Mammary microvascular endothelial cell (primary cell): ENCODE data around the gene PLB1.

GRCh38 chr2:27756766-27757348 lies 14.7 kb upstream of the MRPL33 start:
- RAMPAGE, long total RNA: no peak

GRCh38 chr2:27765752-27766587 lies 5.5 kb upstream of the MRPL33 start:
- RAMPAGE, long total RNA: no peak

- RAMPAGE, long total RNA: no peak
These were observed 27.5 kb downstream of the MRPL33 start for GRCh38 chr2:27798774-27799607.

DNA sequence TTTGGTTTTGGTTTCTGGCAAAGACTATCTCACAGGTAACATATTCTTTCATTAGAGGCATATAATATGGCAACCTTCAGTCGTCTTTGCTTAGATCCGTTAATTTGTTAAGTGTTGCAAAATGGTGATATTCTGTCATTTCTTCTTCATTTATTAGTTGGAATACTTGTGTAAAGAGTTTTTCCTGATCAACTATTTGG lies 75.4 kb downstream of the BABAM2 start:
- RAMPAGE, long total RNA: no peak

DNA sequence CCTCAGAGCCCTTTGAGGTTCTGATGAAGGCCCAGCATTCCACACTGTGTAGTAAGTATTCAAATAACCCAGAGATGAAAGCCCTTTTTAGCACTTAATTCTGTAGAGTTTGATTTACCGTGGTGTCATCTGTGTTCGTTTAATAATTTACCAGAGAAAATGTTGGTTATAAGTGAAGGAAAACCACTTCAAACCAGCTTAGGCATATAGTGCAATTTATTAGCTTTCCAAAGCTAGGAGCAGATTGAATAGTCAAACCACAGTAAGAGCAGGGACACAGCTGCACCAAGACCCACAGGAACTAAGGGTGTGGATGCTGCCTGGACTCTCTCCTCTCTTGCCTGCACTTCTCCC lies 226.7 kb downstream of the BABAM2 start:
- RAMPAGE, long total RNA: no peak

DNA sequence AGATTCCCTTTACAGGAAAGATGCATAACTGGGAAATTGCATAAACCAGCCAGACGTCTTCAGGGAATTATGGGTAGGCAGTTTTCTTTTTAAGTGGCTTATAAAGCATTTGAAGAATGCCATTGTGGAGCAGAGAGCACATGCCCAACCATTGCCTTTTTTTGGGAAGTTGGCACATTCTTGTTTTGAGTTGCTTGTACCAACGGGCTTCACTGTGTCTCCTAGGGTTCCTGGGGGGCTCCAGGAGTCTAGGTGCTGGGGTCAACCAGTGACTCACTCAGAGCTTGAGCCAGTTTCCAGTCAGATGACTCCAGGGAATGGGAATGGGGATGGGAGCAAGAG lies 231.6 kb upstream of the FOSL2 start:
- RAMPAGE, long total RNA: no peak

GRCh38 chr2:28300696-28301583 lies 91.7 kb upstream of the FOSL2 start:
- RAMPAGE, long total RNA: no peak

GRCh38 chr2:28332709-28333579 lies 59.7 kb upstream of the FOSL2 start:
- RAMPAGE, long total RNA: no peak

DNA sequence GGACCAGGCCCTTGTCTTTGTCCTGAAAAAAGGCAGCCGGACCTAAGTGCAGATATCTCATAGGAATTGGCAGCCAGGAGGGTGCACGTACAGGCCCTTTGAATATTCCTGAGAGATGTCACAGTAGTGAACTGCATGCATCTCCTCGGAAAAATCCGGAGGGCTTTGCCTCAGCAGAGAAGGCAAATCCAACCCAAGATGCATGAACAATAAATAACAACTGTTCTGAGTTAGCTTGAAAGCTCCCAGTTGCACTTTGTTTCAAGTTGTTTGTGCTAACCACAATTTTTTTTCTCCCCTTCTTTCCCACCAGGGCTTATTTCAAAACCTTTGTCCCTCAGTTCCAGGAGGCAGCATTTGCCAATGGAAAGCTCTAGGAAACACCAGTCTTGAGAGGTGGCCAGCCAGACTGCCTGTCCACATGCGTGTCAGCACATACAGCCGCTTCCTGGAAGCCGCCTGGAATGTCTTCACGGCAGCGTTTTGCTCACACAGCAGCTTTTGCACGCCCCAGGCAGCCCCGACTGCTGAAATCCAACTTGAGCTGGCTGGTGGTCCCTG lies 54.4 kb upstream of the FOSL2 start:
- RAMPAGE, long total RNA: no peak

DNA sequence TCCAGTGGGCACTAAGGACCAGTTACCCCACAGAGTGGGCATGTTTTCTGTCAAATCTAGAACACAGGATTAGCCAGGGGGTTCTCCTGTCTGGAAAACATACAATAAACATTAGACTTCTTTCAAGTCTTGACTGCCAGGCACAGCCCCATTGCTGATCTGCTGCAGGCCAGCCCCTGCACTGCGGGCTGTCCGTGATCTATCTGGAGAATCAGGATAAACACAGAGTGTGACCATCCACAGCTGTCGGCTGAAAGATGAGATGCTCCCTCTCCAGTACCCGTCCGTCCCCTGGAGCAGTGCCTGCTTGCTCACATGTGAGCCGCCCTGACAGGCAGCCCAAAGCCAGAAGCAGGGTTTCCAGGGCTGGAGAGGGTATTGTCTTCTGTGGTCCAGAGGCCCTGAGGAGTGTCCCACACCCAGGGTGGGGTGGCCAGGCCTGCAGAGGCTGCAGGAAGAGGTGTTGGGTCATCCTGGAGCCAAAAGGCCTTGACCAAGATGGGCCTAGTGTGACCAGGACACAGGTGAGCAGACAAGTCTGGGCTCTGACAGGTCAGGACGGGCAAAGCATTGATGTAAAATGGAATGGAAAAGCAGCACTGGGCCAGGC lies 46.0 kb upstream of the FOSL2 start:
- RAMPAGE, long total RNA: no peak

DNA sequence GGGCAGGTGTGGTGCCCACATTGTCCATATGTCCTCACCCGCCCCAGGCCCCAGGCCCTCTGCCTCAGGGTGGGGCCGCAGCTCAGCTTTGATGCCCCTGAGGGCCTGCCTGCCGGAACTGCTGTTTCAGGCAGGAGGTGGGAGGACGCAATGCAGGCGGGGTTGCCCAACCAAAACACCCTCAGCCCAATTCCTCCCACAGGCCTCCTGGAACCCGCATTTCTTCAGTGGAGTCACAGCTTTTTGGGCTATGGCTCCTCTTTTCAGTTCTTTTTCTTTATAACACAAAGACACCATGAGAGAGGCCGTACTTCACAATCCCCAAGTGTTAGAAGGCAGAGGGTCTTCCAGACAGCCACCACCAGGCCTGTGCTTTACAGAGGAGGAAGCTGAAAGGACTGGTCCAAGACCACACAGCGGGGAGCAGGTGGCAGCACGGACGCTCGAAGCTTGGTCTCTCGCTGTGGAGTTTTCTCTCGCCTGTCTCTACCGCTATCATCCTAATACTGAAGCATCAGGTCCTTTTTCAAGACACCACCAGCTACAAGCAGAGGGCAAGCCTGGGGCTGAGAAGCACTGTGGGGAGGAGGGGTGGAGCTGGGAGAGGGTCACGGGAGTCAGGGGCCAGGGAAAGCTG lies 32.1 kb upstream of the FOSL2 start:
- RAMPAGE, long total RNA: no peak

DNA sequence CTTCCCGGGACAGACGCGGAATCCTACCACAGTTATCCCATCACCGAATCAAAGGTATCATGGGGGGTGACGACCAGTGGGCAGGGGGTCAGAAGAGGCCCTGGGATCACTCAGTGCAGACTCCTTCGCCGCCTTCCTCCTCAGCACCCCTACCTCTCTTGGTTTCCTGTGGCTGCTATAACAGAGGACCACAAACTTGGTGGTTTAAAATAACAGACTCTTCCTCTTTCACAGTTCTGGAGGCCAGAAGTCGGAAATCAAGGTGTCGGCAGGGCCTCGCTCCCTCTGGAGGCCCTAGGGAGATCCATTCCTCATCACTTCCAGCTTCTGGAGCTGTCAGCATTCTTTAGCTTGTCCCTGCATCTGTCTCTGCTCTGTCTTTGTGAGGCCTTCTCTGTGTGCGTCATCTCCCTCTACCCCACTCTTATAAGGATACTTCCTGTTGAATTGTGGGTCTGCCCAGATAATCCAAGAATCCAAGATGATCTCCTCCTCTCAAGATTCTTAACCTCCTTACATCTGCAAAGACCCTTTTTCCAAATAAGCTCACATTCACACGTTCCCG lies 13.6 kb upstream of the FOSL2 start:
- RAMPAGE, long total RNA: no peak

- RAMPAGE, long total RNA: no peak
These were observed 29.3 kb downstream of the FOSL2 start for GRCh38 chr2:28422019-28422389.

DNA sequence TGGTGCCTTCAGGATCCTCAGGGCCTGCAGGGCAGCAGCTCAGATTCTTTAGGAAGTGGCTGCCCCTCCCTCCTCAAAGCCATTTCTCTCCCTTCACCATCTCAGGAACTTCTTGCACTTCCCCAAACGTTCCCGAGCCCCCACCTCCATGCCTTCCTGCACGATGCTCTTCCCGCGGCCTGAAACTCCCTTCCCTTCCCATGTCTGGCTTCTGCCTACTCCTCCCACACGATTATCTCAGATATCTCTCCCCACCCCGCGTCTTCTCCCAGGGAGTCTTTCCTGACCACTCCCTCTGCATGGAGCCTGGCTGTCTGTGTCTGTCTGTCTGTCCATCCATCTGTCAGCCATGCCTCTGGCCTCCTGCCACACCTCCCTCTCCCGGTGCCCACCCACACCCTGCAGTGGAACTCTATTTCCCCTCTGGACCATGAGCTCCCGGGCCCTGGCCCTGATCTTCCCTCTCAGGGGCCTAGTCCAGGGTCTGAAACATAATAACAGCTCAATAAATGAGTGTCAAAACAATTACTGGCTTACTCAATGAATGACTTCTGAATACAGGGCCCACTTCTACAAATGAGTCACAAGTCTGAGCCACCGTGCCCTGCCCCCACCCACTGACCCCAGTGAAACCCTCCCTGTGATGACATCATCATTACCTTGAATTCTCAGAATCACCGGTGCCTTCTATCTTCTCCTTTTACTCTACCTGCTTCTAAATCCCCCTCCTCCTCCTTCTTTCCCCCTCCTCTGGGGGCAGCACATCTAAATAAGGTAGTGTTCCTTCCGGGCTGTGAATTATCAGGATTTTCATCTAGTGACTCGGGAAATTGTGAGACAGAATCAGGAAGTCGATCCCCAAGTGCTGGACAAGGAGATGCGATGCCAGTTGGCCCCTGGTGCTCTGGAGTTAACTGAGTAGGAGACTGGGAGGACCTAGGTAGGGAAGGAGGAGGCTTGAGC lies 46.2 kb upstream of the PLB1 start:
- RAMPAGE, long total RNA: no peak

- RAMPAGE, long total RNA: no peak
These were observed at the start of gene PLB1 for GRCh38 chr2:28495709-28496398. Gene PLB1, plus strand, starts transcription at chr2:28496060.

- RAMPAGE, long total RNA: no peak
These were observed 48.1 kb downstream of the PLB1 start for GRCh38 chr2:28544044-28544296.

DNA sequence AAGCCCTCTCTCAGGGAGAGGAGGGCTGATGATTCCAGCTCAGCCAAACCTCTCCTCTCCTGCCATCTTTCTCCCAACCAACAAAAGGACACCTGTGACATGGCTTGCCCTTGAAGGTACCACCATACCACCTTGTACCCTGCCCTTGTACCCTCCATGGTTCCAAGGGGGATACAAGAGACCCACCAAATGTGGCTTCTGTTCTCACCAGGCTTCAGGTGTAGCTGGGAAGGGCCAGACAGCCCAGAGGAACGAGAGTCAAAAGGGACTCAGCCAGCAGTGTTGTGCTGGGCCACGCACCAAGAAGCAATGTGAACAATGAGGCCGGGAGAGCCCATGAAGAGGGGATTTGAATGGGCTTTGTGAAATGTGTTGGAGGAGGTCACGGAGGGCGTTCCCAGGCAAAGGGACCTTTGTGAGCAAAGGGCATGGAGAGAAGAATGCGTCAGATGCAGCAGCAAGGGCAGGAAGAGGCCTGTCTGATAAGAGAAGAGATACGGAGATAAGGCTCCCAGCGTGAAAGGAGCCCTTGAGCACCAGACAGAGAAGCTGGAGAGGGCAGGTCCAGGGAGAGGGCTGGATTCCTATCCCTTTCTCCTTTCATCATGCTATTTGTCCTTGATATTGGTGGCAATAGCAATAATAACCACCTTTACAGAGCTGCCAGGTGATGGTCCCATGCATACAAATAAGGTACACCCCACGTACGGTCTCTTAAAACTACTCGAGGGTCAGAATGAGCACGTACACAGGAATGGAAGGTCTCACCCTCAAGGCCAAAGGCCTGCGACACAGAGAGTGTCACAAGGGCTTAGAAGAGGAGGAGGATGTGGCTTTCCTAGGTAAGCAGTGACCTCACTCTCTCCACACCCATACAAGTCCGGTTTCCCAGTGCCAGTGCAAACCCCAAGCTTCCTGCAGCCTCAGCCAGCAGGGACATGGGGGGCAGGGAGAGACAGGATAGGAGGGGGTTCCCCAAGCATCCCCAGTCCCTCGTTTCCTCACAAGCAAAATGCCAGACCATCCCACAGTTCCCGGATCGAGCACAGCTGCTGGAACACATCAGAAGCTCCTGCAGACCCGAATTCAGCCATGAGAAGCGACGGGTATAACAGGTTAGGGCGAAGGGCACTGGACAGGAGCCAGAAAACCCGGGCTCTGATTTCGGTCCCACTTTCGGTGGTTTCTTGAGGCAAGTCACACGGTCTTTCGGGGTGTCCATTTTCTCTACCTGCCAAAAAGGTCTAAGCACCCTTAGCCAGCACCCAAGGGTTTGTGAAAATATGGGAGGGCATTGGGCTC lies 49.0 kb downstream of the PLB1 start:
- RAMPAGE, long total RNA: no peak

DNA sequence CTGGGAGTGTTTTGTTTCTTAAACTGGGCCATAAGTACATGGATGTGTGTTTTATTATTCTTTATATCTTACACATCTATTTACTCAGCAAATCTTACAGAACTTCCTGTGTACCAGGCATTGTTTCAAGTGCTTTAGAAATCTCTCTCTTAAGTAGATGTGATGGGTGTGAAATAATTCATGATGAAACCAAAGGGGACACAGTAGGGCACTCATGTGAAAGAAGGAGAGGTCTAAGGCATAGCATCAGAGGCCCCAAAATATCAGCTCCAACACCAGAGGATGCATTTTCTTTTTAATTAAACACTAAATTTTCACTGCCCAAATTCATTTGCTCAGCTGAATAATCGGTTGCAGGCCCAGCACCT lies 107.5 kb downstream of the PLB1 start:
- RAMPAGE, long total RNA: no peak

DNA sequence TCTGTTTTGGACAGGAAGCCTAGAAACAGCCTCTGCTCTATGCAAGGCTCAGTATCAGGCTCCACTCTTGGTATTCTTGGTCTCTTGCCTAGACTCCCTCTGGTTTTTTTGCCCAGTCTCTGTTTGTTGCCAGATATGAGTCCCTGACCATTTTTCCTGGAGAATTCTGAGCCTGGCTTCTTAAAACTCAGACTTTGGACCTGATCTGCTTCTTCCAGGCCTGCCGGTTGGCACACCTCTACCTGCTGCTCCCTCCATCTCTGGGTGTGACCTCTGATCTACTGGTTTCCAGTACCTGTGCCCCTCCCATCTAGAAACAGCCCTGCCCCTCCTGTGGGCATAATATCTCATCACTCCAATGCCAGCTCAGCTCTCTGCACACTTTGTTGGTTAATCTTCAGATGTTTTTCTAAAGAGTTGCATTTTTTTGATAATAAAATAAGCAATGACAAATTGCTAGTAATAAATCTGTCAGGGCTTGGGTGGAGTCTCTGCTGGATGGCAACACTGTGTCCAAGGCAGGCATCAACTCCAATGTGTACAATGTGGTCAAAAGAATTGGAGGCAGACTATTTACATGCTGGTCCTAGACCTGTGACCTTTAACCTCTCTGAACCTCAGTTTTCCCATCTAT lies 89.6 kb upstream of the PPP1CB start:
- RAMPAGE, long total RNA: no peak

- RAMPAGE, long total RNA: no peak
These were observed 1.6 kb upstream of the PPP1CB start for GRCh38 chr2:28750091-28750454.